Airway epithelial cell (primary cell): ENCODE results near the gene CIITA.

- RAMPAGE, long total RNA, result no peak
Observed at GRCh38 chr16:8626282-8626528, 4.7 kb downstream of the METTL22 start.

DNA sequence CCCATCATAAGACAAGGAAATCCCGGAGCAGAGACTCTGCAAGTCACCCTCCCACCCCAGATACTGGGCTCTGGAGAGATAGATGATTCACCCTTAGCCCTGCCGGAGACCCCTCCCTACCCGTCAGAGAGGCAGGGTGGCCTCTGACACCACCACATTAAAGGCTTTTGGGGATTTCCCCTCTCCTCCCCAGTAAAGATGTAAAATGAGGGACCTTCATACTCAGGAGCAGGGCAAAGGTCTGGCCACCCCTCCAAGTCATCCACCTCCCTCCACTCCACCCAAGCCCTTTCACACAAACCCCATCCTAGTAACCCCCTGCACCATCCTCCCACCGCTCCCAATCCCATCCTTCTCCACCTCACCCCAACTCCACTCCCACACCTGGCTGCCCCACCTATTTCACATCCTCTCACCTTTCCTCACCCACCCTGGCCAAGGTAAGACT, 779 bp downstream of the ABAT start:
- RAMPAGE, long total RNA, result no peak

DNA sequence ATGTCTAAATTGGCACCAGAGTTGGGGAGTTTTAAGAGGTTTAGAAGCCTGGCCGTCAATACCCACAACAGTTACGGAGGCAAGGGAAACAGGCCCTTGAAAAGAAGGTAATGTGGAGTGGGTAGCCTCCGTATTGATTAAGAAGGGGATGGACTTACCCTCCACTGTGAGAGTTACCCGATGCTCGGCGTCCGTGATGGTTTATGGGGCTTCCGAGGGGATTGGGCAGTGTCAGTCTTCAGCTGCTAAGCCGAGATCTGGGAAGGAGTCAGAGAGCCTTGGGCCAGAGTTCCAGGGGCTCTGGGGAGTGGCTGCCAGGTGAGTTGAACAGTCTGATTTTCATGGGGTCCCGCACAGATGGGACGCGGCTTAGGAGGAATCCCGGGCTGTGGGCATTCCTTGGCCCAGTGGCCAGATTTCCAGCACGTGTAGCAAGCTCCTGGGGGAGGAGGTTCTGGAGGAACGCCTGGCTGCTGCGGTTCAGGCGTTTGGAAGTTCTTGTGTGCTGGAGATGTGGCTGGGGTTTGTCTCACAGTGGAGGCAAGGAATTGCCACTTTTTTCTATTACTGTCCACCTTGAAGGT, 32.7 kb downstream of the CARHSP1 start:
- RAMPAGE, long total RNA, result no peak

DNA sequence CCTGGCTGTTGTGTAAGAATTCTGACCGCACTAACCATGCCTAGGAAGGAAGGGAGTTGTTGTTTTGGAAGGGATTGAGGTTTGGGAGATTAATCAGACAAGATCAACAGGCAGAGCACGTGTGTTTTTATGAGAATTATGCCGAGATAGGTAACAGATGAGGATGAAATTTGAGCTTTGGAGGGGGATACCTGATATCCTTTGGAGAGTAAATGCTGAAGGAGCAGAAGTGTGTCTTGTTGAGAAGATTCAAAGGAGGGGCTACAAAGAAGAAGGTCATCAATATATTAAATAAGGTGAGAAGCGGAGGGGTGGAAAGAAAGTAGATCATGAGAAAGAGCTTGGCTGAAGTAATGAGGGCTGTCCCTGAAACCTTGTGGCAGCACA, 26.7 kb downstream of the CARHSP1 start:
- RAMPAGE, long total RNA, result no peak

DNA sequence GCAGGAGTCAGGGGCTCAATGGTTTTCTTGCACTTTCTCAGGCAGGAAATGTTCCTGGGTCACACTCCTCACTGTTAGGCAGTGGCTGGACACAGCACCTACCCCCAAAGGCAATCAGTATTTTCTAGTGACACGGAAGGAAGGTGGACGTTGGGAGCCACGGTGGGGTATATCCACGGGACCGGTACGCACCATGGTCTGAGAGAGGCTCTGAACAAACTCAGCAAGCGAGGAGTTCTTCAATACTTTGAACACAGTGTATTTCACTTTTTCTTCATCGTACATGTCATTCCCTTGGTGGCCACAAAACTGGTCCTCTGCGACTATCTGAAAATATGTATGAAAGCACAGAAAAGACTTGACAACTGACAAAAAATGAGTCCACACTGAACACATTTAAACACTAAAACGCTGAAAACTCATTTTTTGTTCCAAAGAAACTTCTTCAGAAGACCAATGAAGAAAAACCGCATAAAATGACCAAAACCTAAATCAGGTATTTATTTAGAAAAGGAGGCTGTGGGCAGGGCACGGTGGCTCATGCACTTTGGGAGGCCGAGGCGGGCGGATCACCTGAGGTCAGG, 21.0 kb downstream of the LITAFD start:
- RAMPAGE, long total RNA, result no peak

GRCh38 chr16:8924097-8924971, 39.4 kb downstream of the USP7 start:
- RAMPAGE, long total RNA, result no peak

DNA sequence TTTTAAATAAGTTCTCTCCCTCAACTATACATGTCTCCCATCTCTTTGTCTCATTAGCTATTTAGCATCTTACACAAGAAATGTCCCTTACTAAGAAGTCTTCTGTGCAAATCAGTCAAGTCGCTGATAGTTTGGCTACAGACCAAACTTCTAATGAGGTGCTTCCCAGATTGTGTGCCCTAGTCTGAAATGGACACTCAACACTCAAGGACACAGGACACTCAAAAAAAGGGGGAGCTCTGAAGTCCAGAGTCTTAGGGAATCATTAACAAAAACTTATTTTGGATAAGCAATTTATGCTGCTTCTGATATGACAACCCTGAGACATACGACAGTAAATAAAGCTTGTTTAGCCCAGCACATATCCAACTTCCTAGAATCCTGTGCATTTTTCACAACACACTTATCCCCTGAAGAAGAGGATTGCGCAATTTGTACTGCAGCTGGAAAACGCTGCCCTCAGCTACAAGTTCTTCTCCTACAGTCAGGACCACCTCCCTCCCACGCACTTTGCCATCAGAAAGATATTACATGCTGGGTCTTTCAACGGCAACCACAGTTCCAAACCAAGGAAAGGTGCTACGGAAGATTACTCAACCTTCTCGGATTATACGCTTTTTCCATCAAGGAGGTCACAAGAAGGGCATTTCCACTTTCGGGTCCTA, 35.5 kb downstream of the USP7 start:
- RAMPAGE, long total RNA, result no peak

- RAMPAGE, long total RNA, result no peak
Observed at GRCh38 chr16:8938898-8939496, 24.7 kb downstream of the USP7 start.

GRCh38 chr16:9077233-9077909, 14.1 kb upstream of the HAPSTR1 start:
- RAMPAGE, long total RNA, result no peak

- RAMPAGE, long total RNA, result no peak
Observed at GRCh38 chr16:10492095-10493227, 87.9 kb downstream of the EMP2 start.

GRCh38 chr16:10514750-10515427, 65.5 kb downstream of the EMP2 start:
- RAMPAGE, long total RNA, result no peak

- RAMPAGE, long total RNA, result no peak
Observed at GRCh38 chr16:10576420-10577062, 3.9 kb downstream of the EMP2 start.

GRCh38 chr16:10618729-10619268, 38.4 kb upstream of the EMP2 start:
- RAMPAGE, long total RNA, result no peak

- RAMPAGE, long total RNA, result no peak
Observed at GRCh38 chr16:10752731-10753592, 9.3 kb downstream of the NUBP1 start.

DNA sequence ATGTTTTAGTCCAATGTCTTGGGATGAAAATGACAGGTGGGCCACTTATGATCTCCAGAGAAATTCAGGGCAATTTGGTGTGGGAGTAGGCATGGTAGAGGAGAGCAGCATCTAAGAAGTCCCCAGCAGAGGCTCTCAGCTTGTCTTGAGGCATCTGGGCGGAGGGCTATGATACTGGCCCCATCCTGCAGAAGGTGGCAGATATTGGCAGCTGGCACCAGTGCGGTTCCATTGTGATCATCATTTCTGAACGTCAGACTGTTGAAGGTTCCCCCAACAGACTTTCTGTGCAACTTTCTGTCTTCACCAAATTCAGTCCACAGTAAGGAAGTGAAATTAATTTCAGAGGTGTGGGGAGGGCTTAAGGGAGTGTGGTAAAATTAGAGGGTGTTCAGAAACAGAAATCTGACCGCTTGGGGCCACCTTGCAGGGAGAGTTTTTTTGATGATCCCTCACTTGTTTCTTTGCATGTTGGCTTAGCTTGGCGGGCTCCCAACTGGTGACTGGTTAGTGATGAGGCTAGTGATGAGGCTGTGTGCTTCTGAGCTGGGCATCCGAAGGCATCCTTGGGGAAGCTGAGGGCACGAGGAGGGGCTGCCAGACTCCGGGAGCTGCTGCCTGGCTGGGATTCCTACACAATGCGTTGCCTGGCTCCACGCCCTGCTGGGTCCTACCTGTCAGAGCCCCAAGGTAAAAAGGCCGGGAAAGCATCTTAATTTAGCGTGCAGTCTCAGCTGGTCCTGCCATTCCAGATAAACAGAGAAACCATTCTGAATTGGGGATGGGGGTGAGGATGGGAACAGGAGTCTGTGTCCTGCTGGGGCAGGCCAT, at the start of gene CIITA:
Gene CIITA (plus strand): TSS at position 510 of the 831 bp plus-strand sequence.
- RAMPAGE, long total RNA, result no peak

DNA sequence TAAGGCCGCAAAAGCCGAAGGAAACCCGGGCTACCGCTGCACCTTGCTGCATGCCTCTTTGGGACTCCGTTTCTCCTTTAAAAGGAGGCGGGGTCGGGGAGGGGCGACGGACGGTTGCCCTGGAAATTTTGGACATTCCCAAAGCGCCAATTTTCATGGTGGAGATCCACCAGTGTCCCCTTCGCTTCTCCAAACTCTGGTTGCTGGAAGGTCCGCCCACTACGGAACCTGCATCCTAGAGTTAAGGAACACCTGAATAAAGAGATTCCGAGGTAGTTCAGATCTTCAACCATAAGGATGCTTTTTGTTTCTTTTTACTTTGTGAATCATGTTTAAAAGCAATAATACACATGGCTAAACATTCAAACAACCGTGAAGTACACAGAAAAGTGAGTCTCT, 458 bp upstream of the DEXI start:
- RAMPAGE, long total RNA, result no peak

- RAMPAGE, long total RNA, result no peak
Observed at GRCh38 chr16:10949225-10949830, 5.0 kb downstream of the CLEC16A start.

DNA sequence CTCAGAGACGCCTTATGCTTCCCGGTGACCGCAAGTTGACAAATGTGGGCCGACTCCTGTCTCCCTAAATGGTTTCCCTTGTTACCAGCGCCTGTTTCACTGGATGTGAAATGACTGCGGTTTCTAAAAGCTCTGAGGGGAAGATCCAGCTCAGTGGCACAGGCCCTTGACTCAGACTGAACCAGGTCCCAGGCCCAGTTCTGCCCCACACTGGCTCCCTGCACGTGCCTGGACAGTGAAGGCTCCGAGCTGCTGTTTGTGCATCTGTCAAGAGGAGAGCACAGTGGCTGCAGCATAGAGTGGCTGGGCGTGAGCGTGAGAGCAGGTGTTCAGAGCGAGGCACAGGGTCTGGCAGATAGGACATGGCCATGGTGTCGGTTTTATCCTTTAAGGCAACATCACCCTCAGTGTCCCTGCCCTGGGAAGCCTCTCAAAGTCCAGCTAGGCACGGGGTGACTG, 19.9 kb downstream of the CLEC16A start:
- RAMPAGE, long total RNA, result no peak

DNA sequence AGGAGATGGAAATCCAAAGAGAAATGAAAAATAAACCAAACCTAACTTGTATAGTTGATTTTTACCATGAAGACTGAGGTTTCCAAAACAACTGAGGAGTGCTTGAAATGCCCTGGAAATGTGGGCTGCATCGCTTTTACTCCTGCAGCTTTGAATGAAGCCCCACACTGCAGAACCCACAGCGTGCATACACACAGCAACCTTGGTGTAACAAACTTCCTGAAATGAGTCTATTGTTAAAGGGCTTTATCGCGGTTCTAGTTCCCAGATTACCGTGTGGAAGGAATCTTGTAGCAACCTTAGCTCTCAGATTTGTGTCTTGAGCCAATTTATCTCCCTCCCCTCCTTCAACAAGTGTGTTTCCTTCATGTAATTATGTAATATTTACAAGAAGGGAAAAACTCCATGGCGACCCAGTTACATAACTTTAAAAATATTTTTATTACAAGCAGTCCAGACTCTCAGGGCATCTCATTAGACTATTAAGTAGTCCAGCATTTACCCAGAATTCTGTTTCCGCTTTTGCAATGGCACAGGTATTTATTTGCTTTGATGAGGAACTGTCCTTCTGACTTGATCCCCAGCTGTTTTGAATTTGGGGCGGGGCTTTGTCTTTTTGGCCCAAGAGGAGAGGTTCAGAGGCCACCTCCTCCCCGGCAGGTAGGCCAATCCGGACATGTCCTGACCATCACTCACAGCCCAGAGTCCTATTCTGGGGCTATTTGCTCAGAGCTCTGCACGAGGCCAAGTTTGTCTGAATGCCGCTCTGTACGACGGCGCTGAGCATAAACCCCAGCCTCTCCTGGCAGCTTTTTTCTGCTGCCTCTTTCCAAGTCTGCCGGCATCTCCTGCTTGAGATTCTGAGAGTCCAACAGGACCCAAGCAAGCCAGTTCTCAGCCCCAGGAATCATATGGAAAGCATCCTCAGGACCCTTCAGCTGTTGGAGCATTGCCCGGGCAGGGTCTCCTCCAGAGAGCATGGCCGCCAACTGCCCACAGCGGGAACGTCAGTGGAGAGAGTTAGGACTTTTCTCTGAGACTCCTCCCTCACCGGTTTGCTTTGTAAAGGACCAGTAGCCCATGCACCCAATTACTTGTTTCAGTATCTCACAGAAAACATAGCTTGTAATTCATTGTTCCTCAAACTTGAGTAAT, 35.6 kb downstream of the CLEC16A start:
- RAMPAGE, long total RNA, result no peak

- RAMPAGE, long total RNA, result no peak
Observed at GRCh38 chr16:11224061-11224717, 31.8 kb downstream of the SOCS1 start.